Sciatic nerve (tissue), 1 donor: ENCODE results near the genes CDC37L1, INSL4 and GLDC.

- PRO-cap, result no peak
These were observed 274.2 kb downstream of the SMARCA2 start for GRCh38 chr9:2289357-2289740.

GRCh38 chr9:3434115-3435021 is 91.4 kb downstream of the RFX3 start:
- PRO-cap, result no peak

DNA sequence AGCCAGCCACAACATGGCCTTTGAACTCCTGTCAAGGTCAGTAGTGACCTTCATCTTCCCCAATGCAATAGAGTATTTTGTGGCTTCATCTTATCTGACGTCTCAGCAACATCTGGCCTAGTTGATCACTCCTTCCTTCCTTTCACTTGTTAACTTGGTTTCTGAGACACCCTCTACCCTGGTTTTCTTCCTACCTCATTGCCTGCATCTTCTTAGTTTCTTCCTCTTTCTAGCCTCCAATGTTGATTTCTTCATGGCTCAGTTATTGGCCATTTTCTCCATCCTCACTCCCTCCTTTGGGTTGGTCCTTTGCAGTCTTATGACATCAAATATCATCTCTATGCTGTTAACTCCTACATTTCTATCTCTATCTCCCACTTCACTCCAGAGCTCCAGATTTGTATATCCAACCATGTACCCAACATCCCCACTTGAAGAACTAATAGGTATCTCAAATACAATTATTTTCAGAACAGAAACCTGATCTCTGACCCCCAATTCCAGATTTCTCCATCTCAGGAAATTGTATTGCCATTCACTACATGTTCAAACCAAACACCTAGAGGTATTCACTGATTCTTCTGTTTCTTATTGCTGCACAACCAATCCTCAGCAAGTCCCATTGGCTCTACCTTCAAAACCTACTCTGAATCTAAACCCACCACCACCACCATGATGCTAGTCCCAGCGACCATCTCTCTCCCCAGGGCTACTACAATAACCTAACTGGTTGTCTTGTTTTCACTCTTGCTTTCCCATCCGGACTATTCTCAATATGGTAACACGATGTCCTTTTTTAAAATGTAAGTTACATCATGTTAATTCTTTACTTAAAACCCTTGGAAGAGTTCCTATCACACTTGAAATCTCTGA is 36.0 kb downstream of the GLIS3 start:
- PRO-cap, result no peak

DNA sequence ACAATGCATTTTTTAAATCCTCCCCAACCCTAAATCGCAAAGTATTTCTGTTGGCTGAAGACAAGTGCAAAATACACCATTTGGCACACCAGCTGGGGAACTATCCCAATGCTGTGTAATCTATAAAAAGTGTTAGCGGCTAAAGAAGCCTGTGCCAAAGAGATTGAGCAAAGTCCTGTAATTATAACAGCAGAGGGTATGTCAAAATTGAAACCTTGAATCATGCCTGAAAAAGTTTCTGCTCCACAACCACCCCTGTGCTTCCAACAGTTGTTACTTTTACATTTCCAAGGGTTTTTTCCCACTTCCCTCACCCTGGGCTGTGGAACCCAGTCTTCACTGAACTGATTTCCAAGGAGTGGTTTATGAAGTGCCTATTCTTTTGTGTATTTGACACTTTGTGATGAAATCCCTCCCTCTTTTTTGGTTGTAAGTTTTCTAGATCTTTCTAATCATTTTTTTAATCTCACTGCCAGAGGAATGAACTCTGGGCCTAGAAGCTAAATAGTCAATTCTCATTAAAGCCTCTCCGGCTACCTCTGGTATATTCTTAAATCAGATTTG is 83.0 kb upstream of the PLPP6 start:
- PRO-cap, result no peak

DNA sequence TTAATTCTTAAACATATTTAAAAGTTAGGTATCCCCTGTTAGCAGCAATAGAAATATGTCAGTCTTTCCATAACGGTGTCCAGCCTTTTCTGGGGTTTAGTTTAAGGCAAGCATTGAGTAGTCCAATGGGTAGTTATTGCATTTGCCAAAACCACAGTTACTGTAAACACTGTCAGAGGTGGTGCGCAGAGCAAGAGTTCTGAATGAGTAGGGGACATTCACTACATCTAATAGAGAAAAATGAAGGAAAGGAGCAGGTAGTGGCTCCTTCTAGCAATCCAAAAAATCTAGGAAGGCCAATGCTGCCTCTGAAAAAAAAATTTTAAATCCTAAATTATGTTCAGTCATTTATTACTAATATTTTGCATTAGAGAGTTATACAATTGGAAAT is 630 bp upstream of the SPATA6L start:
- PRO-cap, result unidirectional peak, minus-strand start at position 91 of the sequence

- PRO-cap, result no peak
These were observed 1.3 kb upstream of the SPATA6L start for GRCh38 chr9:4667427-4668132.

- PRO-cap, result bidirectional peak, plus-strand start at chr9:4679577, minus-strand start at chr9:4679436
These were observed at the start of gene CDC37L1 for GRCh38 chr9:4679306-4680217. Gene CDC37L1, plus strand, starts transcription at chr9:4679569.

DNA sequence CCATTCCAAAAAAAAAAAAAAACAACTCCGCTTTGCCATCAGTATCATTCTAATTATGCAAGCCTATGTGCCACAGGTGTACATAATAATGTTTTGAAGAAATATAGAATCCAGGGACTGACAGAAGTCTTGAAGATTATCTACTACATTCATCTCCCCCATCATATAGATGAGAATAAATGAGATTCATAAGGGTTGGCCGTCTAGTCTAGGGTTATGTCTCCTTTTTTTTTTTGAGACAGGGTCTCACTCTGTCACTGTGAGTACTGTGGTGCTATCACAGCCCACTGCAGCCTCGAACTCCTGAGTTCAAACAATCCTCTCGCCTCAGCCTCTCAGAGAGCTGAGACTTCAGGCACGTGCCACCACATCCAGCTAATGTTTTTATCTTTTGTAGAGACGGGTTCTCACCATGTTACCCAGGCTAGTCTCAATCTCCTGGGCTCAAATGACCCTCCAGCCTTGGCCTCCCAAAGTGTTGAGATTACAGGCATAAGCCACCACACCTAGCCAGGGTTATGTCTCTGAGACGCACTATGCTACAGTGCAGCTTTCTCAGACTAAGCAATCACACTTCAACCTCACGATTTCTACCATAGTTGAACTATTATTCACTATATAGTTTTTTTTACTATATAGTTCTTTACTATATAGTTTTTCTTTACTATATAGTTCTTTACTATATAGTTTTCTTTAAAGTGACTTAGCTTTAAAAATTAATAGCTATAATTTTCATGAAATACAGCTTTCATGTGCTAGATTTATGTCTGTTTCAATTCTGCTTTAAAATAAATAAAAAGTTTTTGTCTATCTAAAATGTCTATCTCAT is 4.3 kb downstream of the AK3 start:
- PRO-cap, result no peak

DNA sequence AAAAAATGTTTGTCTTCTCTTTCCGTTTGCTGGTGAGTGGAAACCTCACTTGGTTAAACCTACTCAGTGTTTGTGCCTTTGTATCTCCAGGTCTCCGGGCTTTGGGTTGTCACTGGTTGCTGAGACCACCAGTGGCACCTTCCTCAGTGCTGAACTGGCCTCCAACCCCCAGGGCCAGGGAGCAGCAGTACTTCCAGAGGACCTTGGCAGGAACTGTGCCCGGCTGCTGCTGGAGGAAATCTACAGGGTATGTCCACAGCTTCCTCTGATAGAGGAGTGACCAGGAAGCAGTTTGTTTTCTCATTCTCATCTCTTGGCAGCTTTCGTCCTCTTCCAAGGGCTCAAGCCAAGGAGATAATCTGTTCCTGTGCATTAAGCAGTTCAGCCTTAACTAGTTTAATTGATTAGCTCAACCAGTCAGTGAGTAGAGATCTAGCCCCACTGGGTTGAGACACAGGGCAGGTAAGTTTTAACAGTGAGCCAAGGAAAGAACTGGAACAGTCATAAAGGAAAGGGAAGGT is 51.8 kb downstream of the RCL1 start:
- PRO-cap, result no peak

DNA sequence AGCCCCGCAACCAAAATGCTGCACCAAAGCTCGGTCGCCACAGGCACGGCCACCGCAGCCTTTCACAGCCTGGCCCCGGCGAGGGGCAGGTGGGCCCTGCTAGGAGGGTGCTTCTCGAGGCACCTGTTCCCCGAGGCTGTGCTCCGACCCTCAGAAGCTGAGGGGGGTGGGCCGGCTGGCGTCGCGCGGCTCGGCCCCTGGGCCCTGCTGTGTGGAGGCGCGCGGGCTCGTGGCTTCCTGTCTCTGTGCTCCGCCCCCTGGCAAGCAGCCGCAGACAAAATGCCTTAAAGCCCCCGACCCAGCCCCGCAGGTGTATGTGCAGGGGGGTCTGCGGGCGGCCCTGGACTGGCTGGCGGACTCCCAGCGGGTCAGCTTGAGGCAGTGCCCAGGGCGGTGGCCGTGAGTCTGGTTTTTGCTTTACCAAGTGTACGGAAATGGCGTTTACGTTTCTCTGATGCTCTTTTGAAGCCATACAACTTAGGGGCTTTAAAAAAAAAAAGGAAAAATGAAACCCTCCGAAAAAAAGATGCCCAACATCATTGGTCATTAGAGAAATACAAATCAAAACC is 57.8 kb downstream of the JAK2 start:
- PRO-cap, result no peak

DNA sequence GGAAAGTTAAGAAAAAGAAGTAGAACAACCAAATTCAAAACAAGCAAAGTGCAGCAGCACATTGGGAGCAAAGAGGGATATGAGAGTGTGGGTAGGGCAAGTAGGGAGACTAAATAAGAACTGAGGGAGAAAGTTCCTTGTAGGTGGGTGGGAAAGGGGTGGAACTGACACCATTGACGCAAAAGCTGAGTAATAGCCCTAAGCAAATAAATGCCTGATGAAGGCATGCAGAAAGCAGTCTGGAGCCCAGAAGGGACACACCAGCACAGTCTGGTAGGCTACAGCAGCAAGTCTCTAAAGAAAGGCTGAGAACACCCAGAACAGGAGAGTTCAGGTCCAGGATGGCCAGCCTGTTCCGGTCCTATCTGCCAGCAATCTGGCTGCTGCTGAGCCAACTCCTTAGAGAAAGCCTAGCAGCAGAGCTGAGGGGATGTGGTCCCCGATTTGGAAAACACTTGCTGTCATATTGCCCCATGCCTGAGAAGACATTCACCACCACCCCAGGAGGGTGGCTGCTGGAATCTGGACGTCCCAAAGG is at the start of gene INSL4:
INSL4 (plus strand) TSS at position 237 of the 538 bp plus-strand sequence.
- PRO-cap, result no peak

- PRO-cap, result no peak
These were observed 59.1 kb downstream of the ERMP1 start for GRCh38 chr9:5773740-5774277.

GRCh38 chr9:6012802-6013567 is 2.4 kb downstream of the RANBP6 start:
- PRO-cap, result no peak

GRCh38 chr9:6079449-6079825 is 64.0 kb upstream of the RANBP6 start:
- PRO-cap, result no peak

DNA sequence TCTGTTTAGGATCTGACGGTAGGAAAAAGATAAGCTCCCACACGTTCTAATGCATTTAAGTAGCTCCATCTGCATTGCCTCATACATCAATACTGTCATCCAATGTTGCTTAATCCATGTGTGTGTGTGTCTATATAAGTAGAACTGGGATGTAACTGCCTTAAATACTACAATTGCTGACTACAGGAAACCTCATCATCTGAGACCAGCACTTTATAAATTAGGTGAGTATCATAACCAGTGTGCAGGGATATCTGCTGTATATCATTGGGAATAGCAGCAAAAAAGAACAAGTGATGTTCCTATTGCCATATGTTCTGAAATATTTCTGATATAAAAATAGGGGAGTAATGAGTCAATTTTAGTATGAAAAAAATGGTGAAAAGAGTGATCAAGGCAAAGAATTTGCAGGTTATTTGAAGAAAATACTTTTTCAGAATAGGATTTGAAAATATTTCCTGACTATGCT is 21.3 kb downstream of the IL33 start:
- PRO-cap, result no peak

DNA sequence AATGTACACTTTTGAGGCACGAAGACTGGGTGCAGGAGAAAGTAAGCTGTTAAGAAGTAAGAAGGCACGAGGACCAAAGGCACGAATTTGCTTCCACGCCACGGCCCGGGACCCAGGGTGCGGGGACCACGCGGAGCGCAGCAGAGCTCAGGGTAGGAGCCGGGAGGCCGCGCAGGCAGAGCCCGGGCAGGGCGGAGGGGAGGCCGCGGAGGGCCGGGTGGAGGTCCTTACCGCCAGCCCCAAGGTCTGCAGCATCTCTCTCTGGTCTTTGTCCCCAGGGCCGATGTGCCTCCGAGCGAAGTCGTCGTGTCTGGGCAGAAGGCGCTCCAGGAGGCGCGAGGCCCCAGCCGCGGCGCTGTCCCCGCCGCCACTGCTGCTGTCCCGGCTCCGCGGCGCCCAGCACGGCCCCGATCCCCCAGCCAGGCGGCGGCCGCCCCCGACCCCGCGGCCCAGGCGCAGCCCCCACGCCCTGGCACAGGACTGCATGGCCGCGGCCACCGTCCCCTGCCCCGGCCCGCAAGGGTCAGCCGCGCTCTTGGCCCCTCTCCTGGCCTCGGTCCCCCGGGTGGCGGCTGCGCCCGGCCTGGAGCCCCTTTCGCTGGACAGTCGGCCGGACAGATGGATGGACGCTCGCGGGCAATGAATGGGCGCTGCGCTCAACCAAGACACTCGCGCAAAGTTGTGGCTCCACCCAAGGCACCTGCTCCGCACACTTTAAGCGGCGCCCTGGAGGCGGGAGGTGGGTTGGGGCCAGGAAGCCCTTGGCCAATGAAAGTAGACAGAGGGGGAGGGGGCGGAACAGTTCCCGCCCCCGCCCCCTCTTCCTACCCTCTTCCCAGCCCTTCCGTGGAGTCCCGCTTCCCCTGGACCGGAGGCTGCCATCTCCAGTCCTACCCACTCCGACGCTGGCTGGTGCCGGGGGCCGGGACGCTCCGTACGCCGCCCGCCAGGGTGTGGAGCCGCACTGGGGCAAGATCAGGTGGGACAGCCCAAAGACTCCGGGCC is at the start of gene GLDC:
GLDC (minus strand) TSS at position 716 of the 1,005 bp plus-strand sequence.
- PRO-cap, result bidirectional peak, plus-strand start at position 897 of the sequence, minus-strand start at position 716 of the sequence

GRCh38 chr9:6646294-6646654 is 745 bp upstream of the GLDC start:
- PRO-cap, result no peak

GRCh38 chr9:6890437-6890916 is 132.7 kb downstream of the KDM4C start:
- PRO-cap, result no peak

DNA sequence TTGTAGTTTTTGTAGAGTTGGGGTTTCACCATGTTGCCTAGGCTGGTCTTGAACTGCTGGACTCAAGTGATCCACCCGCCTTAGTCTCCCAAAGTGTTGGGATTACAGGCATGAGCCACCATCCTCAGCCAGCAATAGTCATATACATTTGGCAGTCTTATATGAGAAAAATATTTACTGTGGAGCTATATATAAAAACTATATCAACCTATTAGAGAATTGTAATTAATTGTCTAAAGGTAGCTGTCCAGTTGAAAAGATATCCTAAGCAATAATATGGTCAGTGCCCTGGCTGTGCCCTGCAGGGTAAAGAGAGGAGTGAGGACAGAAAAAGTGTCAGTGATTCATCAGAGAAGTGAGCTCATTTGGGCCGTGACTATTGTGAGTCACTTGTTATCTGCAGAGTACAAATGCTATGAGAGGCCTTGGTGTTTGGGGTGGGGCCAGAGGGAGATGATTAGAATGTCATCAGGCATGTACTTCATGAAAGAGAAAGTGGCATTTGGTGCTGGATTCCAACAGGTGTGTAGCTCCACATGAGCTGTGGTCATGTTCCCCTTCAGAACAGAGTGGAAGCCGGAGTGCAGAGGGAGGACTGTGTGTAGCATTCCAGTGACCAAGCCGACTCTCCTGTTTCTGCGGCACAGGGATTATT is 174.0 kb downstream of the KDM4C start:
- PRO-cap, result no peak

- PRO-cap, result no peak
These were observed 321.5 kb downstream of the DMAC1 start for GRCh38 chr9:7478124-7478477.